ENCODE measurements around the gene PPM1M.

- PRO-cap, result unidirectional peak, minus-strand start at chr3:50167435
These were observed 12.1 kb downstream of the SEMA3F start for GRCh38 chr3:50167137-50167706.

- PRO-cap, result no peak
These were observed 12.3 kb downstream of the GNAI2 start for GRCh38 chr3:50248244-50248736.

- PRO-cap, result no peak
These were observed 727 bp upstream of the IFRD2 start for GRCh38 chr3:50292899-50293412.

- PRO-cap, result no peak
These were observed 2.6 kb downstream of the HYAL2 start for GRCh38 chr3:50319731-50320592.

- PRO-cap, result no peak
These were observed 4.2 kb downstream of the RASSF1 start for GRCh38 chr3:50336426-50336913.

DNA sequence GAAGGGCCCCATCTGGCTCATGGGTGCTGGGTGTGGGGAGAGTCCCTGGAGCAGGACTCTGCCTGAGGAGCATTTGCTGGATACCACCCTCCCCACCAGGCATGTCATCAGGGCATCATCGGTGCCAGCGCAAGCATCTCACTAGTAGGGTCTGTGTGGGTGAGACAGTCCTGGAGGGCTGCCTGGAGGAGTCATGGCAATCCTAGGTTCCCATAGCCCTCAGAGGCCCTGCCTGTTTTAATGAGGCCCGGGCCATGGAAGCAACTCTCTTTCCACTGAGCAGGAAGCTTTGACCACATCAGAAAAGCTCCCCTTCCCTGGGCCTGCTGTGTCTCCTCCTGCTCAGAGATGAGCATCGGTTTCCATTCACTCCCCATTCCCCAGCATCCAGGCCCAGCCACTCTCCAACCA is 9.3 kb downstream of the CISH start:
- PRO-cap, result no peak

GRCh38 chr3:50806788-50807515 is 132.2 kb downstream of the DOCK3 start:
- PRO-cap, result no peak

- PRO-cap, result unidirectional peak, plus-strand start at chr3:51390986; bidirectional peak, plus-strand start at chr3:51391304, minus-strand start at chr3:51391131
These were observed 339 bp upstream of the RBM15B start for GRCh38 chr3:51390671-51391221.

DNA sequence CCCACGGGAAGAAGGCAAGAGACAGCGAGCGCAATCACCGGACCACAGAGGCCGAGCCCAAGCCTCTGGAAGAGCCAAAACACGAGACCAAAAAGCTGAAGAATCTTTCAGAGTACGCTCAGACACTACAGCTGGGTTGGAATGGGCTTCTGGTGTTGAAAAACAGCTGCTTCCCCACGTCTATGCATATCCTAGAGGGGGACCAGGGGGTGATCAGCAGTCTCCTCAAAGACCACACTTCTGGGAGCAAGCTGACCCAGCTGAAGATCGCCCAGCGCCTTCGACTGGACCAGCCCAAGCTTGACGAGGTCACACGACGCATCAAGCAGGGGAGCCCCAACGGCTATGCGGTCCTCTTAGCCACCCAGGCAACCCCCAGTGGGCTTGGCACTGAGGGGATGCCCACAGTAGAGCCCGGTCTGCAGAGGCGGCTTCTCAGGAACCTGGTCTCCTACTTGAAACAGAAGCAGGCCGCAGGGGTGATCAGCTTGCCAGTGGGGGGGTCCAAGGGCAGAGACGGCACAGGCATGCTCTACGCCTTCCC is 2.4 kb downstream of the RBM15B start:
- PRO-cap, result no peak

DNA sequence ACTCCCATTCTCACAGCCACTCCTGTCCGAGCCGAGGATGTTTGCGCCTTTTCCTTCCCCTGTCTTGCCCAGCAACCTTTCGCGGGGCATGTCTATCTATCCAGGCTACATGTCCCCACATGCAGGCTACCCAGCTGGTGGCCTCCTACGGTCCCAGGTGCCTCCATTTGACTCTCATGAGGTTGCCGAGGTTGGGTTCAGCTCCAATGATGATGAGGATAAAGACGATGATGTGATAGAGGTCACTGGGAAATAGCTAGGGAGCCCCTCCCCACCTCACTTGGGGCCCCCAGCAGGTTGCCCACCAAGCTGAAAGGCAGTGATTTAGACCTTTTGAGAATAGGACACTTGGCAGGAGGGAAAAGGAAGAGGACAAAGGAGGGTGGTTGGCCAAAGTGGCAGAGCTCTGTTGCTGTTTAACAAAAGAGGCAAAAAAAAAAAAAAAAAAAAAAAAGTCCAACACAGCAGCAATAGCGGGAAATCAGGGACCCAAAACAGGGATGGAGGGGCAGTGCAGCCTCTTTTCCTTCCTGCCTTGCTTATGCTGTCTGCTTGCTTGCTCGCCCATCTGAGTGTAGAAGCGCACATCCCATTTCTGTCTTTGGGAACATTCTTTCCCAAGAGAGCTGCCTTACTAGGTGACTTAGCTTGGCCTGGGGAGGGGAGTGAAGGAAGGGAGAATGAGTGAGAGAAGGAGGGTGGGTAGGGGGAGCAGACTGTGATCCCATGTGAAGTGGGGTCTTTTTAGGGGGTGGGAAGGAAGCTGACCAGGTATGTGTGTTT is 7.7 kb upstream of the TEX264 start:
- PRO-cap, result no peak

- PRO-cap, result no peak
These were observed 502 bp downstream of the RRP9 start for GRCh38 chr3:51941149-51941654.

GRCh38 chr3:52045987-52047114 is 10.0 kb downstream of the DUSP7 start:
- PRO-cap, result no peak

DNA sequence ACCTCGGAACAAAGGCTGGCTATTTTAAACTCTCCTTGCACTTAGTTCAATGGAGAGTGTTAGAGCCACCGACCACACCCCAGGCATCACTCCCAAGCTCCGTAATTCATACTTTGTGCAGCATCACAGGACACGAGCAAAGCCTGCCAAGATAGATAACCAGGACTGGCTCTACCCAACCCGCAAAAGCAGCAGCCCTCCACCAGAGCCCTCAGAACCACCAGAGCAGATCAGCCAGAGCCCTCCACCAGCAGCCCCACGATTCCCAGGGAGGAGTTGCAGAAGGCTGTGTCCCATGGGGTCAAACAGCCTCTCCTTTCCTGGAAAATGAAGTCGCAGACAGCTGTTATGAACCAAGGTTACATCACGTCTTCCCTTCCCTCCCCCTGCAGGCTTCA is 45.7 kb downstream of the POC1A start:
- PRO-cap, result no peak

DNA sequence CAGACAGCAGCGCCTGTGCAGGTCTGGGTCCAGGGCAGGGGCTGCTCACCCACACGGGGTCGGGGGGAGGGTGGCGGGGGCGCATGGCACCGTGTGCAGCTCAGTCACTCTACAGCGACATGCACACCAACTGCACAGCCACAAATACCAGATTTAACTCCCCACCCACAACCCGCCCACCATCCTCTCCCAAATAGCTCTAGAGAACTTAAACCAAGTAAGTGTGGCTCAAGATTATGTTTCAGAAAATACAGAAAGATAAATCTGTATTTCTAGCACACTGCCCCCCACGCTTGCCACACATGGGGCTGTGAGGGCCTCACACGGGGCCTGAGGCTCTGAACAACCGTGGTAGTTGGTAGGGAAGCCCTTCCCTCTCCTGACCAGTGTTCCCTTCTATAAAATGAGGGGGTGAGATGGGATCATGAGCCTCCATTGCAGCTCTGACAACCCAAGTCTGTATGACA is 23.2 kb downstream of the POC1A start:
- PRO-cap, result unidirectional peak, minus-strand start at position 298 of the sequence

DNA sequence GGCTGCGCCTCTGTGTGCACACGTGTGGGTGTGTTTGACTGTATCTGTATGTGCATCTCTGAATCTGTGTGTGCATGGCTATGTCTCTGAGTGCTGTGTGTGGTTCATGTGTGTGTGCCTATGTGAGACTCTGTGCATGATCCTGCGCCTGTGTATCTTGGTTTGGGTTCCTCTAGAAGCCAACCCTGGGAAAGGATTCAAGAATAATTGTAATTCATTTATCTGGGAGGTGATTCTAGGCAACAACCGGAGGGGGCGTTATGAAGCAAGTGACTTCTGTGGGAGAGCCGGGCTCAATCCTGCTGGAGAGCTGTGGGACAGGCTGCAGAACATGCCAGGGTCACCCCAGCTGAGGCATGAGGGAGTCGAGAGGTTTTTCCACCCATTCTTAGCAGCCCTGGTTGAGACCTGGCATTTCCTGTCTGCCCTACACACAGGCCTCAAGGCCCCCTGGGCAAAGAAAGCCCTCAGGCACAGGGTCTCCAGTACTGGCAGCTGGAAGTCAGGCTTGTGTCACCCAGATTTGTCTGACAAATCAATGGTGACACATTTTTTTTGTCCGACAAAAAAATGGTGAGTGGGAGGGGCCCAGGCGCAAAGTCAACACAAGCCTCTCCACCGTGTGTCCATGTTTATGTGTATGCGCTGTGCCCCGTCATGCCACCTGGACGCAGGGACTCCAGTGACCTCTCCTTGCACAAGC is 21.1 kb upstream of the ALAS1 start:
- PRO-cap, result no peak

DNA sequence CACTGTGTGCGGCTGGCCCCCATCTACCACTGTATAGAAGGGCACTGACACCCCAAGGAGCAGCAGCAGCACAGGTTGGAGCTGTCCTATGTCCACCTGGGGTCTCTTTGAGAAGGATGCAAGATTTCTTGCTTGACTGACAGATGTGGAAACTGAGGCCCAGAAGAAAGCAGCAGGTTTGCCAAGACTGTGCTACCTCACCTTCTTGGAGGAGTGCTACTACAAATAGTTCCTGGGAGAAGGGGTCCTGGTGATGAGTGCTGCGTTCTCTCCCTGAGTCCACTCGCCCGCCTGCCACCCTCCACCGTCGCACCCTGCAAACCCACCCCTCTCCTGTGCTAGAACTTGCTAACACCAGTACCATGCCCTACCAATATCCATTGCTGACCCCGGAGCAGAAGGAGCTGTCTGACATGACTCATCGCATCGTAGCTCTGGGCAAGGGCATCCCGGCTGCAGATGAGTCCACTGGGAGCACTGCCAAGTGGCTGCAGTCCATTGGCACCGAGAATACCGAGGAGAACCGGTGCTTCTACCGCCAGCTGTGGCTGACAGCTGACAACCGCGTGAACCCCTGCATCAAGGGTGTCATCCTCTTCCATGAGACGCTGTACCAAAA is 5.0 kb upstream of the ALAS1 start:
- PRO-cap, result no peak

DNA sequence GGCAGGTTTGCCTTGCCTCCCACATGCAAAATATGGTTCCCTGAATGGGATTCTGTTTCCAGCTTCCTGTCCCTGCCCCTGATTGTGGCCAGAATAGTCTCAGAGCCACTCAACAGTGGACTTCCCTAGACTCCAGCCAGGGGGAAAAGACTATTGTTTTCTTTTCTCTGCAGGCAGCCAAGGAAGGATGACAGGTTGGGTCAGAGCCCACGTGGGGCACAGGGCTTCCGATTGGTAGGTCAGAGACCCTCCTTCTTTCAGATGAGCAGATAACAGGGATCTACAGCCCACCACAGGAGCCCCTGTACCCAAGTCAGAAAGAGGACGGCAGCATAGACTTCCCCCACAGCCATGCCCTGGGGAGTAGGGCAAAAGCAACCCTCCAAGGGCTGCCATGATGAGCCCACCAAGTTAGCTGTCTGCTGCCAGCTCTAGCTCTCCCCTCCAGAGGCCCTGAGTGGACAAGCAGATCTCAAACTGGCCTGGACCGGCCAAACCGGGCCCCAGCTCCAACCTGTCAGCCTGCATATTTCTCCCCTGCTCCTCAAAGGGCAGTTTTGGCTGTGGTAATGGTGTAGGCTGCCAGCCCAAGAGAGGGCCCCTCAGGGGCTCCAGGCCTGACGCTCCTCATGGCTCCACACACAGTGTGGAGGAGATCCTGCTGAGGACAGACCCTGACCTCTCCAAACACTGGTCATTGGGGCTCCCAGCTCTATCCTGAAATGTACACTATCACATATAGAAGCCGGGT is 6.3 kb downstream of the TLR9 start:
- PRO-cap, result no peak

- PRO-cap, result no peak
These were observed 3.4 kb downstream of the TLR9 start for GRCh38 chr3:52221995-52222507.

DNA sequence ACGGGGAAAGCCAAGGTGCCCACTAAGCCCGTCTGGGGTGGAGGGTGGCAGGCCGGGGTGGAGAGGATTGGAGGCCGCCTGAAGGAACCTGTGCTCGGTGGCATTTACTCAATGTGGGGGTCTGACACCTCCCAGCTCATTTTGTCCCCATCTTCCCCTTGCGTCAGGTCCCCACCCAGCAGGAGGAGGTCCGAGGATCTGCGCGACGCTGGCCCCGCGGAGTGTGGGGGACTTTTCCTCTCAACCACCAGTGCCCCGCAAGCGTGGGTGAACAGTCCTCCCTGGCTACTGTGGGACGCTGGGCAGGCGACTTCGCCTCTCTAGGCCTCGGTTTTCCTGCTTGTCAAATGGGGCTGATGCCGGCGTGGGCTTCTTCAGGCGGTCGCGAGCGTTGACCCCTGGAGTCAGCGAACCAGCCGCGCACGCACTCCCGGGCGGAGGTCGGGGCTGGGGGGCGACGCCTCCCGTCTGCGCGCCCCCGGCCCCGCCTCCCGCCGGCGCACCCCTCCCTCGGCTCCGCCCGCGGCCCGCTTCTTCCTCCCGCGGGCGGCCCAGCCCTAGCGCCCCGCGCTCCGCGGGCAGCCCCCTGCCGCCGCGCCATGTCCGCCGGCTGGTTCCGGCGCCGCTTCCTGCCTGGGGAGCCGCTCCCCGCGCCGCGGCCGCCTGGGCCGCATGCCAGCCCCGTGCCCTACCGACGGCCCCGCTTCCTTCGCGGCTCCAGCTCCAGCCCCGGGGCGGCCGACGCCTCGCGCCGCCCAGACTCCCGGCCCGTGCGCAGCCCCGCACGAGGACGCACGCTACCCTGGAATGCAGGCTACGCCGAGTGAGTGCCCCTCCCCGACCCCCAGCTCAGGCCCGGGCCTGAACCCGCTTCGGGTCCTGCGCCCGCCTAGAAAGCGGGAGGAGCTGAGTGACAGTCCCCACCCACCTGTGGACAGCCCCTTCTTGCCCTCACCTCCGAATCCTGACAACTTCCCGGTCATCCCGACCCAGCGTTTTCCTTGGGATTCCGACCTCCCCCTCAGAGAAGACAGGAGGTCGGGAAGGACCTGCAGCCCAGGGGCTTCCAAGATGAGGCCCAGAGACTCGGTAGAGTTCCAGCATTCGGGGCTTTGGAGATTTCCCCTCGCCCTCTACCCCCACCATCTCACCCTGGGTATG is at the start of gene PPM1M:
TSS of gene PPM1M (plus strand) at position 534 of the 1,161 bp plus-strand sequence.
- PRO-cap, result bidirectional peak, plus-strand start at position 533 of the sequence, minus-strand start at position 429 of the sequence; bidirectional peak, plus-strand start at position 581 of the sequence, minus-strand start at position 601 of the sequence; unidirectional peak, minus-strand start at position 762 of the sequence; unidirectional peak, minus-strand start at position 874 of the sequence

DNA sequence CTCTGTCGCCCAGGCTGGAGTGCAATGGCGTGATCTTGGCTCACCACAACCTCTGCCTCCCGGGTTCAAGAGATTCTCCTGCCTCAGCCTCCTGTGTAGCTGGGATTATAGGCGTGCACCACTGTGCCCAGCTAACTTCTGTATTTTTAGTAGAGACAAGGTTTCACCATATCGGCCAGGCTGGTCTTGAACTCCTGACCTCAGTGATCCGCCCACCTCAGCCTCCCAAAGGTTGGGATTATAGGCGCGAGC is 8.4 kb downstream of the WDR82 start:
- PRO-cap, result no peak

All from jejunum (tissue), 1 donor.